ENCODE measurements around a stretch of chr20.

DNA sequence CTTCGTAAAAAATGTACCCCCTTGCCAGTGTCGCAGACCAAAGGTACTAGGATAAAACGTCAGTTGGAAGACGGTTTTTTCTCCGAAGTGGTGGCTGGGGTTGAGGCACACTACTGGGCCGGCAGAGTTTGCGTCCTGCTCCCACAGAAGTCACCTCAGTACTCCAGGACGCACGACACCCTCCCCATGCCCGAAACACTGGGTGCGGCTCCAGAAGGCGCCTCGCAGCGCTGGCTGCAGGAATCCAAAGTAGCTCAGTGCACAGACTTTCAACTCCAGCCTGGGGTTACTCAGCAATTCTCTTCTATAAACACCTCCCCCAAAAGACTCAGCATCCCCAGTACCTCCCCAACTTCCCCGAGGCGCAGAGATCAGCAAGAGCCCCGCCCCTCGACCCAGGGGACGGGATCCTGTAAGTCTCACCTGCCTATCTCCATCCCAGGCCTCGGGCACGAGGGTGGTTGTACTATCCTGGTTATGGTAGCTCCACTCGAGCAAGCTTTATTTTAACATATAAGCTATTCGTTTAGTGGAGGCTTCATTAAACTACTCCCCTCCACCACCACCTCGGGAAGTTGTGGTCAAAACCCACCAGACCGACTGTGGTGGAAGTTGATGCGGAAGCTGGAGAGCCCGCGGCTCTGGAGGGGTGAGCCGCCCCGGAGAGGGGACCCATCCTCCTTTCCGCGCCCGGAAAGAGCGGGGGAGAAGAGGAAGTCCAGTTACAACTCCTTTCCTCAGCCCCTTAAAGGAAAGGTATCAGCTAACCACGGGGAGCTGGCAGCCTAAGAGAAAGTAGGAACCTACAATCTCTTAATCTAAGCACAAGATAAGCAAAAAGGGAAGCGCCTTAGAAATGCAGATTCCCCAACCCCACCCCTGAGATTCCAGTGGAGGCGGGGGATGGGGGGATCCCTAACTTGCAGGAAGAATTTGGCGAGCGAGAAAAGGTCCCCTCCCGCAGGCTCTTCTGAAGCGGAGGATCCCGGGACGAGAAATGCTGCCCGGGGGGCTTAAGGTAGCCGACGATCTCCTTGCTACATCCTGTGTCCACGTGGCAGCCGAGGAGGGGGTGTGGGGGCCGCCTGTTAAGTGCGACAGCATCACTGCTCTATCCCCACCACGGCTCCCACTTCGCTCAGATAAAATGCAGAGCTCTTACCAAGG, 87.8 kb downstream of the ZFP64 start:
- PRO-cap = no peak

DNA sequence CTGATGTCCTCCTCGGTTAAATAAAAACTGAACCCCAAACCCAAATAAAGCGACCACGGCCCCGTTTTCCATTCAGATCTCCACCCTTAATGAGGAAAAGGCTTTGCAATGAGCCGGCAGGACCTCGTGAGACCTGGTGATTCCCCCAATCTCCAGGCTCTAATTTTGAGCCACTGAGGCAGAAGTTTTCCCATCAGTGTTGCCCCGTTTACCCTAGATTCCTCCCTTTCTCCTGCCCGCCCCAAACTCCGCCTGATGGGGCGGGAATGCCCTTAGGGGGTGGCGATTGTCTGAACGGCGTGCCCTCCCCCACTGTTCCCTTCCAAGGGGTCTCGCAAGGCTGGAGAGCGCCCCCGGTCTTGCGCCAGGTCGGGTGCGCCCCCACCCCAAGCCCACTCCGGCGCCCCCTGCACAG, 549 bp downstream of the ZFP64 start:
- PRO-cap = no peak

DNA sequence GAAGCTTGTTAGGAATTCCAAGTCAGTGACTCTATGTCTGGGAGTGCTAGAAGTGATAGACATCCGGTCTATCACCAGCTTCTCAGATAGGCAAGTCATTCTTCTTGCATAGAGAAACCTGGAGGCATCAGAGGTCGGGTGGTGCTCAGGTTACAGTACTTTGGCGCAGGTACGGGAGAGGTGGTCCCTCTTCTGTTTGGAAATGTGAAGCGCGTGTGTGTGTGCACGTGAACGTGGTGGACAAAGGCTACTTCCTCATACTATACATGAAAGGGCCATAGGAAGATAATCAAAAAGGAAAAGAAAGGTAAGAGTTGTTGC, 299.2 kb upstream of the ZFP64 start:
- PRO-cap = no peak

DNA sequence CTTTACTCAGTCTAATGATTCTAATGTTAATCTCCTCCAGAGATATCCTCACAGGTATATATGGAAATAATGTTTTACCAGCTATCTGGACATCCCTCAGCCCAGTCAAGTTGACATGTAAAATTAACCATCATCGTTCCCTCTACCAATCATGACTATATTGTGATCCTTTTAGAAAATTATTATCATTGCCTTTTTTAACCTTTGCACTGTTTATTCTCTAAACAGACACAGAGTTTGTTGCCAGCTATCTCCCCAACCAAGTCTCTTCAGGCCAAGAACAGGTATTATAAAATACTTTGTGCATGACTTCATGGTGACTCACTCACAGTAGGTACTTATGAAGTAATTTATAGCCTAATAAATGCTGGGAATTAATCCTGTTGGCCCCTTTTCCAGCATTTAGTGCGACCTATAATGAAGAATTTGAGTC, 26.1 kb upstream of the TSHZ2 start:
- PRO-cap = no peak

DNA sequence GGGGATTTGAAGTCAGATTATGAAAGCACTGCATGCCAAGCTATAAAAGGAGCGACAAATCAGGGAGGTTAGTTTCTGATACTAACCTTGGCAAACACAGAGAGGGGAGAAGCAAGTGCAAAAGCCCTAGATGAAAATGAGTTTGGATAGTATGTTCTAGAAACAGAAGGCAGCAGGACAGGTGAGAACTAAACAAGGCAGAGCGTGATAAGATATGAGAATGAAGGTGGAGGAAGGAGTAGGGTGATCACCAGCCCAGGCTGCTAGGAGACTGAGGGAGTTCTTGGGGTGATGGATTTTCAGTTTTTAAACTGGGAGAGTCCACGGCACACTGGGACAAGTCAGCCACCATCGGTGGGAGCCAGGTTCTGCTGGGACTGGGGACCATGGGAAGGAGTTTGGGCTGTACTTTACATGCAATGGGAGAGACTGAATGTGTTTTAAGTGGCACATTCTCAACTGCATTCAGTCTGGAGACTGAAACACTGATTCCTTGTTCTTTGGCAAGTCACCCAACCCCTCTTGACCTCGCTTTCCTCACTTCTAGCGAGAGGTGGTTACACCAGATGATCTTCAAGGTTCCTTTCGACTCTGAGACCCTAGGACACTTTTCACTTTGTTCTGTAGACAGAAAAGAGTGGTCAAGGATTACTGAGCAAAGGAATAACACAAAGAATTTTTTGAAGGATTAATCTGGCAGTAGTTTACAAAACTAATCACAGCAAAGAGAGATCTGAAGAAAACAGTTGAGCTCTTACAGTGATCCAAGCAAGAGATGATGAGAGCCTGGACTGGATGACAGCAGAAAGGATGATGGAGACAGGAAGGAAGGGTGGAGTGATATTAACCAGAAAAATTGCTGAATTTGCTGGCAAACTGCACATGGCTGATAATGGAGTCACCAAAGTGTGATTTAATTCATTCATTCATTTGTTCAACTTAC, 103.6 kb downstream of the TSHZ2 start:
- PRO-cap = no peak

DNA sequence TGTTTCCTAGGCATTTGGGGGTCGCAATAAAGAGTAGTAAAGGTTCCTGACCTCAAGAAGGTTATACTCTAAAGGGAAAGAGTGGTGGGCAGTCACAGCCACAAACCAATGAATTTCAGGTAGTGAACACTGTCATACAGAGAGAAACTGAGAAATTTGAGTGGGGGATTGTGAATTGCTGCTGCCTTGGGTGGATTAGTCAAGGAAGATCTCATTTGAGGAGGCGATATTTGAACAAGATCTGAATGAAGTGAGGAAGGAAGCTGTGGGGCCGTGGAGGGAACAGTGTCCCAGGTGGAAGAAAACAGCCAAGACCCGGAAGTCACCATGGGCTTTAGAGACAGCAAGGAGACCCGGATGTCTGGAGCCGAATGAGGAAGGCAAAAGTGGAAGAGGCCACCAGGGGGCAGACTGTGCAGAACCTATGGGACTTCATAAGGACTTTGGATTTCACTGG, 185.7 kb downstream of the TSHZ2 start:
- PRO-cap = no peak

DNA sequence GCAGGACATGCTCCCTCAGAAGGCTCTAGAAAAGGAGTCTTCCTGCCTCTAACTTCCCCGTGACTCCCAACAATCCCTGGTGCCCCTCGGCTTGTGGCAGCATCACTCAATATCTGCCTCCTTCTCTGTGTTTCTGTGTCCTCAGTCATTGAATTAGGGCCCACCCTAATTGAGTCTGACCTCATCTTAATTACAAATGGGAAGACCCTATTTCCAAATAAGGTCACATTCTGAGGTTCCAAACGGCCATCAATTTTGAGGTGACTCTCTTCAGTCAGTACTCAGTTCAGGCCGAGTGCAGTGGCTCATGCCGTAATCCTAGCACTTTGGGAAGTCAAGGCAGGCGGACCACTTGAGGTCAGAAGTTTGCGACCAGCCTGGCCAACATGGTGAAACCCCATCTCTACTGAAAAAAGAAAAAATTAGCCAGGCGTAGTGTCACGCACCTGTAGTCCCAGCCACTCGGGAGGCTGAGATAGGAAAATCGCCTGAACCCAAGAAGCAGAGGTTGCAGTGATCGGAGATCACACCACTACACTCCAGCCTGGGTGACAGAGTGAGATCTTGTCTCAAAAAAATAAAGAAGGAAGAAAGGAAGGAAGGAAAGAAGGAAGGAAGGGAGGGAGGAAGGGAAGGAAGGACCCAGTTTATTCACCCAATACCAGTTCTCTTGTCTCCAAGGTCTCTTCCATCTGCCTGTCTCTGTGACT, 221.6 kb downstream of the ZNF217 start:
- PRO-cap = no peak

- PRO-cap = no peak
Observed at GRCh38 chr20:53578685-53579761, 14.6 kb downstream of the ZNF217 start.

- PRO-cap = no peak
Observed at GRCh38 chr20:53581373-53581836, 12.2 kb downstream of the ZNF217 start.

- PRO-cap = no peak
Observed at GRCh38 chr20:53611234-53612059, 17.8 kb upstream of the ZNF217 start.

- PRO-cap = no peak
Observed at GRCh38 chr20:53757457-53757925, 163.9 kb upstream of the ZNF217 start.

DNA sequence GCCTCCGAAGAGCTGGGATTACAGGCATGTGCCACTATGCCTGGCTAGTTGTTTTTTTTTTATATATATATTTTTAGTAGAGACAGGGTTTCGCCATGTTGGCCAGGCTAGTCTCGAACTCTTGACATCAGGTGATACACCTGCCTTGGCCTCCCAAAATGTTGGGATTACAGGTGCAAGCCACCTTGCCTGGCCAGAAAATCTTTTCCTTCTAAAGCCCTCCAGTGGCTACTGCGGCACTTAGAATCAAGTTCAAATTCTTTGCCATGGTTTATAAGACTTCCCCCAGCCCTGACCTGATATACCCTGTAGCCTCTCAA, 235.8 kb downstream of the BCAS1 start:
- PRO-cap = no peak

DNA sequence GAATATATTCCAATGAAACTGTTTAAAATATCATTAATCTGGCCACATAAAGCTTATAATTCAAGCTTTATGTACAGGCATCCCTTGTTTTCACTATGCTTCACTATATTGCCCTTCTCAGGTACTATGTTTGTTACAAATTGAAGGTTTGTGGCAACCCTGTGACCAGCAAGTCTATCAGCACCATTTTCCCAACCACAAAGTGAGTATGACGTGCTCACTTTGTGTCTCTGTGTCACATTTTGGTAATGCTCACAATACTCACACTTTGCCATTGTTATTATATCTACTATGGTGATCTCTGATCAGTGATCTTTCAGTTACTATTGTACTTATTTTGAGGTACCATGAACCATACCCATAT, 228.1 kb downstream of the BCAS1 start:
- PRO-cap = no peak

GRCh38 chr20:53867180-53867570, 203.2 kb downstream of the BCAS1 start:
- PRO-cap = no peak

GRCh38 chr20:53898164-53898879, 172.1 kb downstream of the BCAS1 start:
- PRO-cap = no peak

DNA sequence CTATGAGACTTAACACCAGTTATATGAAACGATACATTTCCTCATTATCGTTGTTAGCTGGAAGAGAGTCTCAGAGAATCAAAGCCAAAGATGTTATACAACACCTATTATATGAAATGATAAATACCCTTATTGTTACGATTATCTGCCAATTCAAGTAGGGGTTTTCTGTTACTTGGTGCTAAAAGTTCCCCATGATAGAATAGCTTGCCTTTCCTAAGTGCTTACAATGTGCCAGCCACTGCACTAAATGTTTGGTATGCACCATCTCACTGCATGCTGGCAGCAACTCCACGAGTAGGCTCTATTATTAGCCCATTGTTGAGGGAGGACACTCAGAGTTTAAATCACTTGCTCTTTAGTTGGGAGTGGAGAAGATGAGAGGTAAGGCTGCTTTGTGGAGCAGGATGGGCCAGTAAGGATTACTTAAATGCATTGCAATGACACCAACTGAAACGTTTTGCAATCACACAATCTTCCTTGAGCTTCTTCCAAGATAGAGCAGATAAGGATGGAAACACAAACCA, 131.0 kb downstream of the BCAS1 start:
- PRO-cap = no peak

DNA sequence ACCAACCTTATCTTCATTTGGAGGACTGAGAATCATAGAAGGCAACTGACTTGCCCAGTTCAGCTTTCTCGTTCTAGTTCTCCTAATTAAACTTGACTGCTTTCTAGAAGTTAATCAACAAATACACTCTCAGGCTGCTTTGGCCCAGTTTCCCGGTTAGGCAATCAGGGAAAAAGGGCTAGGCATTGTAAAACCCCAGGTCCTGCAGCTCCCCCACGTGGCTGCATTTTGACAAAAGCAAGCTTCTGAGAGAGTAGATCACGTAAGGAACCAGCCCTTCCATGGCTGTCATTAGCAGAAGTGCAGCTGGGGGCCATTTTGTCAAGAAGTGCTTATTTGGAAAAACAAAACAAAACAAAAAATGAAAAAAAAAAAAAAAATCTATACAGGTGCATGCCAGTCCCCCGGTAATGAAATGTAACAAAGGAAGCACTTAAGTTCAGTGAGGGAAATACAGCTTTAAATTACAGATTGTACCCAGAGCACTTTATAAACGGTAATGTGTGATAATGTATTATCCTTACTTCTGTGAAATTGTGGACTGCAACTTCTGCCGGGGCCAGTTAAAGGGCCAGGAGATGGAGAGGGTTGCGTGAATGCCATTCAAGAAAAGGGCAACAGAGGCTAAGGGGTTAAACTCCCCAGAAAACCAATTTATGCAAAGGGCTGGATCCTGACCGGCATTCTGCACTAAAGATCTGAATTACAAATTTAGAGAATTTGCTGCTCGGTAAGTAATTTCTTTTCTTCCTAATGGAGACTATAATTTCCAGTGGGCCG, 130.3 kb downstream of the BCAS1 start:
- PRO-cap = no peak

GRCh38 chr20:53941913-53942683, 128.3 kb downstream of the BCAS1 start:
- PRO-cap = no peak

GRCh38 chr20:53995852-53996371, 74.5 kb downstream of the BCAS1 start:
- PRO-cap = no peak

- PRO-cap = no peak
Observed at GRCh38 chr20:54086513-54087198, 16.3 kb upstream of the BCAS1 start.